ENCODE measurements around the gene CRYBB2.

DNA sequence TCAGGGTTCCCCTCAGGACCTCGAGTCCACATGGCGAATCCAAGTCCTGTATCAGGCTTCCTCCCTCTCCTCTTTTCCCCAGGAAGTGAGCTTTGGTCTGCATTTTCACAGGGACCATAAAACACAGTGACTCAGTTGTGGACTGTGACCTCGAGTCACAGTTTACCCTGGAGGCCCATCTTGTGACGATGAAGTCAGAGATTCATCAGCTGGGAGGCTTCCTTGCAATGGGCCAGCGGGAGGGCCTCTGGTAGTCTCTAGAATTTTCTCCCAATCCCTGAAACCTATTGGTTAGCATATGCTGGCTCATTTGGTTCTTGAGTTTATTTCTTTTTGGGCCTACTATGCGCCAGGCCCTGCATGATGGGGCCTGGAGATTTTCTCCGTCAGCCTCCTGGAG, 100.7 kb downstream of the KIAA1671 start:
- PRO-cap, result no peak

DNA sequence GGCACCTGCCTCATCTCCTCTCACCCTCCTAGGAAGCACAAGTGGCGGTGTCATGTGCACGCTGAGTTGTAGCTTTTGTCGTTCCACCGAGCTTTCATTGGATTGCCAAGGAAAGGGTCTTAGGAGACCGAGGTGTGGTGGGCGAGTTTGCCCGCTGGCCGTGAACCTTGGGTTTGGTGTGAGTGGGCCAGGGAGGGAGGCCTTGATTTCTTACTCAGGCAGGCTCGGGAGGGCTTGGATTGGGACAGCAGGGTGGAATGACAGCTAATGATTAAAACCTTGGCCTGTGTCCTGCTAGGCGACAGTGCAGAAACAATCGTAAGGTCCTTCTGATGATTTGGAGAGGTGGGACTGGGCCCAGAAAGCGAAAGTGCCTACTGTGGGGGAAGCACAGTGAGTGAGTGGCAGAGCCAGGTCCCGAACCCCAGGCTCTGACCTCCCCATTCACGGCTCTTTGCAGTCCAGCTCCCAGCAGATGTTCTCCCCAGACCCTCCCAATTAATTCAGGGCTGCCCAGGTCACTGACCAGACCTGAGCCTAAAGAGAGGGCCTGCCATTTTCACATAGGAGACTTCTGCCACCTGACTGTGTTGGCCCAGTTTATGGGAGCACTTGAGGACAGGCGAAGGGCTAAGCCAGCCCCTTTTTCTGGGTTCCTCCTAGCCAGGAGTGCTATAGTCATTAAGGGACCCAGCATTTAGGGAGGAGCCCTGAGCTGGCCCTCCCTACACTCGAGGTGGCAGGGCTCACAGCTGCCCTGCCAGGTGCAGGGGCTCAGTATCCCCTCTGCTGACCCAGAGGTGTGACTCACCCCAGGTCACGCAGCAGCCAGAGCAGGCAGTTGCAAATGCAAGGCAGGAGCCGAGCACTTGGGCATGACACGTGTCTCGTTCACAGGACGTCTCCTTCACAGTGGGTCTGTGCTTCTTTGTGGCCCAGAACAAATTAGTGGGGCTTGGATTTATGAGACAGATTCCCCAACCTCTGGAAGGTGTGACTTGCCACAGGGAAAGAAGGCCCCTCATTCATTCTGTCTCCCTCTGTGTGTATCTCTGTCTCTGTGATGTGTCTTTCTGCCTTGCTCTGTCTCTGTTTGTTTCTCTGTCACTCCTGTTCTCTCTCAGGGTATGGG, 86.5 kb upstream of the CRYBB3 start:
- PRO-cap, result no peak

GRCh38 chr22:25148087-25148371, 51.6 kb upstream of the CRYBB3 start:
- PRO-cap, result no peak

DNA sequence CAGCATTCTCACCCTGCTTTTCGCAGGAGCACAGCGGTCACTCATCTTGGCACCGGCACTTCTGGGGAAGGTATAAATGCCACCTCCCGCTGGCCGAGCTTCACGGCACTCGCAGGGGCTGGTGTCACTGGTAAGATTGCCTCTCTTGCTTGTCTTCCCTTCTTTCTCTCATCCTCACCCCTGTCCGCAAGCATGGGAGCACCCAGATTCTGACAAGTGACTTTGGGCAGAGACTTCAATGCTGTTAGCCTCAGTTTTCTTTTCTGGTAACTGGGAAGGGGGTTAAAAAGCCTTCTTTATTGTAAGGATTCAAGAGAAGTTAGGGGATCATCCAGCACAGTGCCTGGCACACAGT, at the start of gene CRYBB2:
Gene CRYBB2, plus strand, starts transcription at position 103 of the 355 bp plus-strand sequence.
- PRO-cap, result no peak

- PRO-cap, result no peak
These were observed 25.2 kb upstream of the GRK3 start for GRCh38 chr22:25539238-25539694.

- PRO-cap, result no peak
These were observed 51.4 kb downstream of the GRK3 start for GRCh38 chr22:25615776-25616357.

- PRO-cap, result unidirectional peak, plus-strand start at chr22:25718624
These were observed 23.8 kb upstream of the MYO18B start for GRCh38 chr22:25717873-25718860.

- PRO-cap, result no peak
These were observed 20.1 kb downstream of the MYO18B start for GRCh38 chr22:25761946-25762706.

DNA sequence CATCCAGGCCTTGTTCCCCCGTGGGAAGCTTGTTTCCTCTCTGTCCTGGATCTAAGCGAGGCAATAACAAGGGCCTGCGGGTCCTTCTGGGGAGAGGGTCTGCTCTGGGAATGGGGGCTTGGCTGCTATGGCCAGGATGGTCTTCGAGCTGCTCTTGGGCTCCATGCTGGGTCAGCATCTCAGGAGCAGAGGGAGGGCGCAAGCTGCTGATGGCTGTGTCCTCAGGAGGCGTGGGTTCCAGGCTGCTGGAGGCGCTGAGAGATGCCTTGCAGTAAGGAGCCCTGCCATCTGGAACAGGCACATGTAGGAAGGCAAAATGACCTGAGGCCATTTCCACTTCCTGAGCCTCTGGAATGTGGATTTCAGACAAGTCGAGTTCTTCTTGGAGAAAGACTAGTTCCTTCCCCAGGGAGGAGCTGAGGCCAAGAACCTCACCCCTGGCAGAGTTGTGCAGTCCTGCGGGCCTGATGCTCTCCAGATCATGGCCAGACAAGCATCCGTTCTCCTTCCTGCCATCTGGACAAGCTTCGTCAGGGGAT, 19.4 kb downstream of the HPS4 start:
- PRO-cap, result no peak

DNA sequence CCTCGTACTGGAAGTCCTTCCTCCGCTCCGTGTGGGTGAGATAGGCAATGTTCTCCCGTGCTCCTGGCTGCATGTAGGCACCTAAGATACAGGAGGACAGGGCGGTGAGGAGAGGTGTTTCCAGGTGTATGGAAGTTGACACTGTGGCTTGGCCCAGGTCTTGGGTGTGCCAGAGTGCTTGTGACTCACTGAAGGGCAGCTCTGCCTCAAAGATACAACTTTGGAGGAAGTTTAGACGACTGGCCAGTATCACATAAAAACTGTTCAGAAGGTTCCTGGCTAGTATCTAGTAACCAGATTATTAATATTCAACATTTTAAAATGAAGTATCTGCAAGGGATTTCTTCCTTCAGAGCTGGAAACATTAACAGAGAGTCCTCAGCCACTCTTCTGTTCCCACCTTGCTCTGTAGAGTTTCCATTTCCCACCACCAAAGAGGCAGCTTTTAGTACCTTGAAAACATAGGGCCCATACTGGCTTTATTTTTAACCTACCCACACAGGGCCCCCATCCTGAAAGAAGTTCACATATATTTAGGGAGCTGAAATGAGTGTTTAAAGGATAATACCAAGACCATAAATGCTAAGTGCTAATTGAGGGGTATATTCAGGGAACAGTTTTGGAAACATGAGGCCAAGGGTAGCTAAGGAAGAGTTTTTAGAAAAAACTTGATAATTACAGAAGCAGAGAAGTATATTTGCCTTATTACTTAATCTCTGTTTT, 8.8 kb downstream of the SRRD start:
- PRO-cap, result no peak

GRCh38 chr22:26528338-26528879, 16.1 kb upstream of the TFIP11 start:
- PRO-cap, result no peak

GRCh38 chr22:26548822-26549474, 36.7 kb upstream of the TFIP11 start:
- PRO-cap, result no peak

DNA sequence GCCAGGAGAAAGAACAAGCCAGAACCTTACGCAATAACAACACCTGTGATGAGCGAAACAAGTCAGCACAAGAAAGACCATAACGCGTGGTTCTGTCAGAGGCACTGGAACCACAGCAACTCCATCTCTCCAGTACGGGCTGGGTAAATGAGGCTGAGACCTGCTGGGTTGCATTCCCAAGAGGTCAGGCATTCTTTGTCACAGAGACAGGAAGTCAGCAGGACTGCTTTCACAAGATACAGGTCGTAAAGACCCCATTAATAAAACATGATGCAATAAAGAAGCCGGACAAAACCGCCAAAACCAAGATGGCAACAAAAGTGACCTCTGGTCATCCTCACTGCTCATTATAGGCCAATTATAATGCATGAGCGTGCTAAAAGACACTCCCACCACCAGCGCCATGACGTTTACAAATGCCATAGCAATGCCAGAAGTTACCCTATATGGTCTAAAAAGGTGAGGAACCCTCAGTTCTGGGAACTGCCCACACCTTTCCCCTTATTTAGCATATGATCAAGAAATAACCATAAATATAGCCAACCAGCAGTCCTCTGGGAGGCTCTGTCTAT, 21.6 kb downstream of the TPST2 start:
- PRO-cap, result no peak

DNA sequence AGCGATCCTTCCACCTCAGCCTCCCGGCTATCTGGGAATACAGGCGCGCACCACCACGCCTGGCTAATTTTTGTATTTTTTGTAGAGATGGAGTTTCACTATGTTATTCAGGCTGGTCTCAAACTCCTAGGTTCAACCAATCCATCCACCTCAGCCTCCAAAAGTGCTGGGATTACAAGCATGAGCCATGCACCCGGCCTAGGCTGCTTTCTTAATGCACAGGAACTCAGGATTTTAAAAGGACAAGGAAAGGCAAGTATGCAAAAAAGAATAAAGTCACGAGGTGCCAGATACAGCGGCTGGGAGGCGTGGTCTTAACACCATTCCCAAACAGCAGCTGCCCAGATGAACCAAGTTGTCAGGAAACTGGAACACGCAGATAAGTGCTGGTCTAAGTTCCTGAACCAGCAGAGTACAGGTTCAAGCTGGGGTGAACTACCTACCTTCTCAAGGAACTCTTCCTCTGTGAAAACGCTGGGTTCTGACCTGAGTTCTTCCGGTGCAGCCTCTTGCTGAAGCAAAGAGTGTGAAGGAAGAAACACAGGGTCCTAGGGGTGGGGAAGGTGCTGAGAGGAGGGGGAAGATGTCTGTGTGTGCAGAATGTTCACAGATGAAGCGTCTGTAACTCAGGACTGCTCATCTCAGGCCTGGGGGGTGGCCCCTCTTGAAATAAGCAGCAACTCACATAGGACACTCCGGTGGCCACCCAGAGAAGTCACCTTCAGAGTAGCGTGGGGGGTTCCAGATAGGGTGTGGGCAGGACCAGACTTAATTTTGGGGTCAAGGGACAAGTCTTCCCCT, 3.4 kb downstream of the TPST2 start:
- PRO-cap, result no peak

DNA sequence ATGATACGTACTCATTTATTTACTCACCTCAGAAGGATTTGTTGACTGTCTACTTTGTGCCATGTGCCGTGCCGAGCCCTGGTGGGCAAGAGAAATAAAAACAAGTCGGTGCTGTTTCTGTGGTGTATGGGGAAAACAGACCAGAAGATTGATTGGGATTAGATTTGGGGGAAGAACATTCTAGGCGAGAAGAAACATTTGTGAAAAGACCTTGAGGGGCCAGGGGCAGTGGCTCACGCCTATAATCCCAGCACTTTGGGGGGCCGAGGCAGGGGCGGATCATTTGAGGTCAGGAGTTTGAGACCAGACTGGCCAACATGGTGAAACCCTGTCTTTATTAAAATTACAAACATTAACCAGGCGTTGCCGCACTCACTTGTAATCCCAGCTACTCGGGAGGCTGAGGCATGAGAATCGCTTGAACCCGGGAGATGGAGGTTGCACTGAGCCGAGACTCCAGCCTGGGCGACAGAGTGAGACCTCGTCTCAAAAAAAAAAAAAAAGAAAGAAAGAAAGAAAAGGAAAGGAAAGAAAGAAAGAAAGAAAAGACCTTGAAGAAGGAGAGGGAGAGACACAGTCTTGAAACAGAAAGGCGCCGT, 120.7 kb downstream of the CRYBA4 start:
- PRO-cap, result no peak

DNA sequence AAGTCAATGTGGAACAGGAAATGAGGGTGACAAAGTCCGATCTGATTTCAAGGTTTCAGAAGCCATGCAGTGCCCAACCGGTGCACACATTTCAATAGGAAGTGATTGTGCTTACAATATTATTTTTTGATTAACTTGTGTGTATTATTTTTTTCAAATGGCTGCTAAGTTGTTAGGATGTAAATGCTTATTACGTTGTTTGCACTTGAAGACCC, 494.2 kb downstream of the CRYBA4 start:
- PRO-cap, result no peak

DNA sequence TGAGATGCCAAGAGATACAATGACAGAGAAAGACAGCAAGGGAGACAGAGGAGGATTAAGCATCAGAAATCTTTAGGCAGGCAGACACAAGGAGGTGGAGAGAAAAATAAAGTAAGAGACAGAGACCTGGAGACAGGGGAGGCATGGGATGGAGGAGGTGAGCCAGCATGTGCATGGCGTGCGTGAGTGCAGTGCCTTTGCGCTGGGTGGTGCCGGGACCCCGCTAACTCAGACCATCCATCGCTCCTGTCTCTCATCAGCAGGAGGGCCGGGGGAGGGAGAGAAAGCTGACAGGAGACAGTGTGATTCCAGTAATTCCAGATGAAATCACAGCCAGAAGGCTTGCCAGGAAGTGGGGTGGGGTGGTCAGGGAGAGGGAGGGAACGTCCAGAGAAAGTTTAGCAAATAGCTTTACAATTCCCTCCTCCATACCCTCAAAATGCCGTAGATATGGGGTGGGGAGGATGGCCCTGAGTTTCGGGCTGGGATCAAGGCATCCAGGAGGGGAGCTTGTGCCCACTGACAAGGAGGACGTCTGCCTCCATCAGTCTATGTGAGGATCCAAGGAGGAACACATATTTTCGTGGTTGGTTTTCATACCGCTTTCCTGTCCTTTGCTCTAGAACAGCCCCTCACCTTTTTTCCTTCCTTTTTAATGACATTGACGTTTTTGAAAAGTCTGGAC, 577.0 kb downstream of the MN1 start:
- PRO-cap, result no peak

DNA sequence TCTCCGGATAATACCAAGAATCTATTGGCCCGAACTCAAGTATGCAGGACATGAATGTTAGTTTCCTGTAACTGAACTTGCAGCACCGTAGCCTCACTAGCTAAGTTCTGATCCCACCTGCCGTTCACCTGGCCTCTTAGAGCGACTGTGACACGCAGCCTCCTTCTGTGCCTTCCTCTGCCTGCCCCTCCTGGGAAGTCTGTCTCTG, 326.4 kb downstream of the MN1 start:
- PRO-cap, result no peak

GRCh38 chr22:27488258-27488462, 313.4 kb downstream of the MN1 start:
- PRO-cap, result no peak

GRCh38 chr22:27512215-27512877, 289.2 kb downstream of the MN1 start:
- PRO-cap, result no peak

Measured in left common carotid artery plus branches (tissue), 1 donor.